Astrocyte (in vitro differentiated cells and primary cell): ENCODE measurements around the gene AP1S2.

- PRO-cap, result no peak
- RRBS, 2 experiments, result no CpG with 5 or more reads among the region's 5 CpGs
Observed at GRCh38 chrX:12494809-12495150, 296.4 kb upstream of the PRPS2 start.

- PRO-cap, result no peak
- RRBS, 2 experiments, result no CpG with 5 or more reads among the region's 4 CpGs
Observed at GRCh38 chrX:12957318-12957527, 17.7 kb upstream of the TMSB4X start.

- PRO-cap, result no peak
- RRBS, 2 experiments, result no CpG with 5 or more reads among the region's 8 CpGs
Observed at GRCh38 chrX:12972236-12972731, 2.6 kb upstream of the TMSB4X start.

- PRO-cap, result bidirectional peak, plus-strand start at chrX:12976555, minus-strand start at chrX:12976270
- RRBS, 2 experiments, result no CpG with 5 or more reads among the region's 43 CpGs
Observed at GRCh38 chrX:12975886-12976851, 1.3 kb downstream of the TMSB4X start.

DNA sequence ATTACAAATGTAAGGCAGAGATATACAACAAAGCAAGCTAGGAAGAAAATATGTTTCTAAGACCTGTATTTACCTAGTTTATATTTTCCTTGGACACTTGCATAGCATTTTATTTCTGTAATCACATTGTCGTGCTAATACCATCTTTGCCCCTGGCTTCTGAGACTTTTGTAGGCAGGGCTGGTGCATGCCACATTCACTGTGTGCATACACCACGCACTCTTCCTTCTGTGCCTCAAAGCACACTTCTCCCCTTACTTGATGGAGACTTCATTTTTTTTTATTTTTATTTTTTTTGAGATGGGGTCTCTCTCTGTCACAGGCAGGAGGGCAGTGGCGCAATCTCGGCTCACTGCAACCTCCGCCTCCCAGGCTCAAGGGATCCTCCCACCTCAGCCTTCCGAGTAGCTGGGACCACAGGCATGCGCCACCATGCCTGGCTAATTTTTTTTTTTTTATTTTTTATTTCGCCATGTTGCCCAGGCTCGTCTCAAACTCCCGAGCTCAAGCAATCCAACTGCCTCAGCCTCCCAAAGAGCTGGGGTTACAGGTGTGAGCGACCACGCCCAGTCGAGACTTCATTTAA lies 5.1 kb downstream of the TMSB4X start:
- PRO-cap, result no peak
- RRBS, 2 experiments, result no CpG with 5 or more reads among the region's 13 CpGs

GRCh38 chrX:13002222-13002670 lies 27.3 kb downstream of the TMSB4X start:
- PRO-cap, result no peak
- RRBS, 2 experiments, result no CpG with 5 or more reads among the region's 2 CpGs

GRCh38 chrX:13028645-13029423 lies 15.6 kb downstream of the FAM9C start:
- PRO-cap, result no peak
- RRBS, 2 experiments, result no CpG with 5 or more reads among the region's 3 CpGs

GRCh38 chrX:13082315-13082944 lies 38.0 kb upstream of the FAM9C start:
- PRO-cap, result no peak
- RRBS, 2 experiments, result no CpG with 5 or more reads among the region's 8 CpGs

DNA sequence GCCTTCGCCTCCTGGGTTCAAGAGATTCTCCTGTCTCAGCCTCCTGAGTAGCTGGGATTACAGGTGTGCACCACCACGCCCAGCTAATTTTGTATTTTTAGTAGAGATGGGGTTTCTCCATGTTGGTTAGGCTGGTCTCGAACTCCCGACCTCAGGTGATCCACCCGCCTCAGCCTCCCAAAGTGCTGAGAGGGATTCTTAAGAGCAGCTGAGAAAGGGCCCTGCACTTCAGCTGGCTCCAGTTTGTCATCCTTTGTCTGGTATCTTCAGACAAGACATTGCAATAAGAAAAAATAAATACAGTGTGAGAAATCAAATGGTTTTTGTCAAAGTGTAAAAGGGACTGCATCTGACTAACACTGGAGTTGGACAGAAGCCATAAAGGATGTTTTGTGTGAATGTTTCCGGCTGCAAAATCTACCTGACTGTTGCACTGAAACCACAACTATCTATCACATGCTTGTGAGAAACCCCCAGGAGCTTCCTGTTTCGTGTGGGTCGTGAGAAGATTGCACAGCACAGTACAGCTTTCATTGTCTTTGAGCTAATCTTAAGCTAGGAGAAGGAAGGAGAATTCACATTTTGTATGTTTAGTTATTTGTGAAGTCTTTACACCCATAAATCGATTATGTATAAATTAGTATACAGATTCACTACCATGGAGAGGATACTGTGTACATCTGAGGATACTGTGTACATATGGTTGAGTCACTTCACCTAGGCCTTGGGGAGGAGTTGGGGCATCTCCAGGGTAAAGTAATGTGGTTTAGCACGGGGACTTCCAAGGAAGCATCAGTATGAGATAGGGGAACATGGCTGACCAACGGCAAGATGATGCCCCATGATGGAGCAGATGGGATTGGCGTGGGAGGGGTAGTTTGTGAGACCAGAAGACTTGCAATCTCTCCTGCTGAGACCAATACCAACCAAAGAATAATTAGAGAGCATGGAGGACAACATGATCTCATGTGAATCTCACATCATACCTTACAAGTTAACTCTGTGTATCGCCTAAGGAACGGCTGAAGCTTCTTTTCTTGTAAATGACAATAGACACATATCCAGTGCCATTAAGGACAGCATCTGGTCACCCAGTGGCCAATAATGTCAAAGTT lies 42.9 kb upstream of the FAM9C start:
- PRO-cap, result no peak
- RRBS, 2 experiments, result no CpG with 5 or more reads among the region's 14 CpGs

DNA sequence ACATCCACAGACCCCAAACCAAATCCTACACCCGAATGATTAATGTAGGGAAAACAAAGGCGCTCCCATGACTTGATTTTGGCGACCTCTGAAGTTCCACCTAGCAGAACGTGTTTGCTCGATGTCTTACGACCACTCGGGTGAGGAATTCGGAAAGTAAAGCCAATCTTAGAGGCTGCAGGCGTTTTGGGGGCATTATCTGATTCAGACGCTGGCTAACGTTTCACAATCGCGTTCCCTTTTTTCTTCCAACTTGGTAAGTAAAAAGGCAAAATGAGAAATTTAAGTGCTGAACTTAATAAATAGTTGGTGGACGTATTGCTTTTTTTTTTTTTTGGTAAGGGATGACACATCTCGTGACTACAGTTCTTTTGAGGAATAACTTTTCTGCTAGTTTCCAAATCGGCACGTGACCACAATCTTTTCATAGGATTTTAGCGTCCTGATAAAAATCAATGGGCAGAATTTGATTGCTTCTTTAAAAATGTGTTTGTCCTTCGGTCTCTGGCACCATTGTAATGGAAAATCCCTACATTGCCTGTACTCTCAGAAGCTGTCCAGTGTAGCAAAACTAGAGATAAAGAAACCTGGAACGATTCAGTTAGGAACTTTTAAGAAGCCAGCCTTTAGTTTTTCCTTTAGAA lies 839 bp downstream of the RAB9A start:
- PRO-cap, result no peak
- RRBS, 2 experiments, result no CpG with 5 or more reads among the region's 20 CpGs

GRCh38 chrX:13888243-13888771 lies 71.4 kb upstream of the GPM6B start:
- PRO-cap, result no peak
- RRBS, 2 experiments, result no CpG with 5 or more reads among the region's 8 CpGs

DNA sequence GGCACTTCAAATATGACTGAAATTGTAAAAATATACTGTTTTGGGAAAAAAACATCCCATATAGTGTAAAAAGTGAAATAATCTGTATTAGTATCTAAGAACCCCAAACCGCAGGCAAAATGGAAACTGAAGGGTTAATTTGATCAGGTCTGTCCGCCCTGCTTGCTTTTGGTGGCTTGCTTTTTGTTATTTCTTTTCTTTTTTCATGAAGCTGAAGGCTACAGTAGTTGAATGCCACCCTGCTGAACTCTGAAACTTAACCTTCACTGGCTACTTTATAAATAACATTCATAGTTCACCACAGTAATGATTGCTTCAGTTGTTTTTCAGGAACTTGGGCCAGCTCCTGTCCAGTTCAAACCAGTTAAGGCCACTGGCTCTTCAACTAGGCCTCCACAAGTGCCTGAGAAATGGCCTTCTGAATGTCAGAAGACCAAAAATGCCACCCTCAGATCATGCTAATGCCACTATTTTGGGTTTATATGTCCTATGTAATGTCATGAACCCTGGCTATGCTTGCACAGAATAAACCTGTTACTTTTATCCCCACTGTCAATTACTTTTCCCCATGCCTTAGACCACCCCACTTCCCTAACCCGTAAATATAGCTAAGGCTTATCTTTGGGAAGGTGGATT lies 7.7 kb upstream of the ASB9 start:
- PRO-cap, result no peak
- RRBS, 2 experiments, result no CpG with 5 or more reads among the region's 3 CpGs

DNA sequence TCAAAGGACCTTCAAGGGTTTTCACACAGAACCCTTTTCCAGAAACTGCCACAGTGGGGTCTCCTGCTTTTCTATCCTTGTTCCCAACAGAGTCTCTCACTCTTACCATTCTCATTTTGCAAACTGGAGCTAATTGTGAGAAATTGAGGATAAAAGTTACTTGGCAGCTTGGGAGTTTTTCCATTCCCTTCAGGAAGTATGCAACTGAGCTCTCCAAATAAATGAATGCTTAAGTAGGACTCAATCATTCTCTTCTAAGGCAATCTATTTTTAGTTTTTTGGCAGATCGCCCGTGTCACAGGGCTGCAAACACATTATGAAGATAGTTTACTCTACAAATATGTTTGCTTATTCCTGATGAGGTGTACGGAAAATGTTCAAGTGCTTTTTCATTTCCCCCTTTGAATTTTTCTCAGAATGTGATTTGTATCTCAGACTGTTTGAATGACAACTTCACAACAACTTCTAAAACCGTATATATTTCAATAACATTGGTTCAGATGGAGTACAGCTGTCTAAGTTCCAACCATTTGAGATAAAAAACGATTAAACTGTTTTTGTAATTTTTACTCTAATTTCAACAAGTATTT lies 5.3 kb downstream of the ASB11 start:
- PRO-cap, result no peak
- RRBS, 2 experiments, result no CpG with 5 or more reads among the region's 5 CpGs

GRCh38 chrX:15337136-15337492 lies 1.8 kb upstream of the PIGA start:
- PRO-cap, result no peak
- RRBS, 2 experiments, result no CpG with 5 or more reads among the region's 1 CpG

GRCh38 chrX:15549503-15550024 lies 49.0 kb downstream of the BMX start:
- PRO-cap, result no peak
- RRBS, 2 experiments, result 86% methylated on average over 2 of the region's 5 CpGs; no CpG with 5 or more reads in 1 of the 2 experiments

GRCh38 chrX:15751171-15751901 lies 13.3 kb downstream of the CA5B start:
- PRO-cap, result no peak
- RRBS, 2 experiments, result no CpG with 5 or more reads among the region's 7 CpGs

DNA sequence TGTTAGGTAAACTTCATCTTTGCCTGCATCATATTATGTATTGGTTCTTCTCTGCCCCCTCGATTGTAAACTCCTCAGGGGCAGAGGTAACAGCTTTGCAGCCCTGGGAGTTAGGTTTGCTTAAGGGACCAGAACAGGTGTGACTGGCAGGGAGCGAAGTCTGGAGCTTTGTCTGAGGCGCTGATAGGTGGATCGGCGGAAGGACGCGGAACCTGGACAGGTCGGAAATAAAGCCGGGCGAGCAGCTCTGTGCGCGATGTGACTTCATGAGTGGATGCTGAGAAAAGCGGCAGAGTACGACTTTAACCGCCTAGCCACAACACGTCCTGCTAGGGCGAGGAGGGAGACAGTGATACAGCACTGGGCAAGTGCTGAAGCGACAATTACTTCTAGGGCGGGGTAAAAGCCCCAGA lies 388 bp upstream of the ZRSR2 start:
- PRO-cap, result no peak
- RRBS, 2 experiments, result no CpG with 5 or more reads among the region's 19 CpGs

DNA sequence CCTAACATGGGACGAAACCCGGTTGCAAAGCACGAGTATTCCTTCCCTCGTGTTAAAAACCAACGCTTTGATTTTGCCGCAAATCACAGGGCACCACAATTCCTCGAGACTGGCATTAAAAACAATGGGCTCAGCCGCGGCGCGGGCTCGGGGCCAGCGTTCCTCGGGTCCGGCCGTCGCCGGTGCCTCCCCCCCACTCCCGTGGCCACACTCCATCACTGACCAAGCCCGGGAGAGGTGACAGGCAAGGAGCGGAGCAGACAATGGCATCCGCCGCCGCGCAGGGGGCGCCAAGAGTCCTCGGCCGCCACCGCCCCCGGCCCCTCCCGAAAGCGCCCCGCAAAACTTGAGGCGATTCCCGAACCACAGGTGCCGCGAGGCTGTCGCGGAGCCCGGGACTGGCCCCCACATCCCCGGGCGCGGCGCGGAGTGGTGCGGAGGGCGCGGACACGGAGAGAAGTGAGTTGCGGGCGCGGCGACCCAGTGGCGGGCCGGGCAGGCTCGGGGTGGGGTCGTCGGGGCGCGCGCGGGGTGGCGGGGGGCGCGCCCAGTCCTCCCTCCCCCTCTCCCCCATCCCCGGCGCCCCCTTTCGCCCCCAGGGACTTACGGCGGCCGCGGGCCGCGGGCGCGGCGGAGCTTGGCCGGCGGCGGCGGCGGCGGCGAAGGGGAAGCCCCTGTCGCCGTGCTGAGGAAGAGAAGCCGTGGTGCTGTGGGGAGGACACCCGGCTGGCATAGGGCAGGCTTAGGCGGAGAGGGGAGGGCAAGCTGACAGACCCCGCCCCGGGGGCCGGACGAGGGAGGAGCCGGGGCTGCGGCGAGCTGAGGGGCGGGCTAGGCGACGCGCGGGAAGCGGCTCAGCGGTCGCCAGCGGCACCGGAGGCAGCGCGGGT lies at the start of gene AP1S2:
Gene AP1S2, minus strand, starts transcription at position 733 of the 890 bp plus-strand sequence.
- PRO-cap, result bidirectional peak, plus-strand start outside the sequence, minus-strand start at position 733 of the sequence
- RRBS, 2 experiments, result 2% methylated on average over 77 of the region's 108 CpGs

DNA sequence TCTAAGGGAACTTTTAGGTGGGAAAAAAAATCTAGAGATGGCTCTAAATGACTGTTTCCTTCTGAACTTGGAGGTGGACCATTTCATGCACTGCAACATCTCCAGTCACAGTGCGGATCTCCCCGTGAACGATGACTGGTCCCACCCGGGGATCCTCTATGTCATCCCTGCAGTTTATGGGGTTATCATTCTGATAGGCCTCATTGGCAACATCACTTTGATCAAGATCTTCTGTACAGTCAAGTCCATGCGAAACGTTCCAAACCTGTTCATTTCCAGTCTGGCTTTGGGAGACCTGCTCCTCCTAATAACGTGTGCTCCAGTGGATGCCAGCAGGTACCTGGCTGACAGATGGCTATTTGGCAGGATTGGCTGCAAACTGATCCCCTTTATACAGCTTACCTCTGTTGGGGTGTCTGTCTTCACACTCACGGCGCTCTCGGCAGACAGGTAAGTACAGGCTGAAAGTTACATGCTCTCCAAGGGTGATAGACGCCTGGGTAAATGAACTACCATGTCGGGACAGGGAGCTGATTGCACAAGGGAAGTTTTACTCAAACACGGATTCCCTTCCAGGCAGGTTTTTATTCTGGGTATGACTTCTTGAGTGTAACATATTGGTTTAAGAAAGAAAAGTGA lies 671 bp downstream of the GRPR start:
- PRO-cap, result no peak
- RRBS, 2 experiments, result no CpG with 5 or more reads among the region's 13 CpGs

- PRO-cap, result no peak
- RRBS, 2 experiments, result no CpG with 5 or more reads among the region's 11 CpGs
Observed at GRCh38 chrX:16183805-16184310, 16.6 kb downstream of the MAGEB17 start.